Umbilical cord (tissue), 2 donors: Measurements from ENCODE around the genes IMPDH1, METTL2B, GARIN1B, FLNC and TNPO3.

DNA sequence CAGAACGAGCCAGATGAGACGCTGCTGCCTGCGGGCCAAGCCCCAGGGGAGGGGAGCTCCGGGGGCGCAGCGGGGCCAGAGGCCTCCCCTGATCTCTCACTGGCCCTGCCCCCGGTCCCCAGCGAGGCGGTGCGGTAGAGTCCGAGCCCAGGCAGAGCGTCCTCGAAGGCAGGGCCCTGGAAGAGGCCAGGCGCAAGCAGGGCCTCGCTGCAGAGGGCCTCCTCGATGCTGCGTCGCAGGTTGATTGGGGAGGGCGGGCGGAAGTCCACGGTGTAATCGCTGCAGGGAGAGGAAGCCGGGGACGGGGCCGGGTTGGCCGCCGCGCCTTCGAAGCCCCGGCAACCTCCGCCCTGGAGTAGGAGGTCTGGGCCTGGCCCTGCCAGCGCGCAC, 7.4 kb upstream of the RBM28 start:
- RAMPAGE, long total RNA = no peak

DNA sequence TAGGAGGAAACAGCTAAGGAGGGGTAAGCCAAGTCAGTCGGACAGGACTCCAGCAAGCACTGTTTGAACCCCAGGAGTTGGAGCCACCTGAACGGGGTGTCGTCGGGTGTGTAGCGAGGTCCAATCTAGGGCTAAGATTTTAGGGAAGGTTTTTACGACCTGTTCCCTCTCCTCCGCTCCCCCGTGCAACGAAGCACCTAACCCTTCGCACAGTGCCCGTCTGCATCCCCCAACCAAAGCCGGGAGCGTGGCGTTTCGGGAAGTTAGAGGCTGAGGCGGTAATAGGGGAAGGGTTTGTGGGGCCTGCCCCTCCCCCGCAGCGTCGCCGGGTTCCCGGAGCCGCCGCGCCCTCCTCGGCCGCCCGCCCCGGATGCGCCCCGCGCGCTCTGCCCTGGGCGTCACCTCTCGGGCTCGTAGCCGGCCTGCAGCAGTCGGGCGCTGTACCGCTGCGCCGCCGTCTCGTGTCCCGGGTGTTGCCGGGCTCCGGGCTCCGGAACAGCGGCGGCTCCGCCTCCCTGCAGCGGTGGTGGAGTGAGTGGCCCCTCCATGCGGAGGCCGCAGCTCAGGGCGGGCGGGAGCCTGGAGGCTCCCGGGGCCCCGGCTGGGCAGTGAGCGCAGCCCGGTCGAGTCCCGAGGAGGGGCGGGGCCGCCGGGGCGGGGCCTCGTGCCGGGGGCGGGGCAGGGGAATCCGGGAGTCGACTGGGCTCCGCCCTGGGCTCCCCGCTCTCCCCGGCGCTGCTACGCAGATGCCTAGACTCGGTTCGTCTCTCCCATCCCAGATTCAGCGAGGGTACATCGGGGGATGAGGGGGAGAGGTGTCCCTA, at the start of gene IMPDH1:
Gene IMPDH1 (minus strand): TSS at position 629 of the 824 bp plus-strand sequence.
- RAMPAGE, long total RNA = no peak

DNA sequence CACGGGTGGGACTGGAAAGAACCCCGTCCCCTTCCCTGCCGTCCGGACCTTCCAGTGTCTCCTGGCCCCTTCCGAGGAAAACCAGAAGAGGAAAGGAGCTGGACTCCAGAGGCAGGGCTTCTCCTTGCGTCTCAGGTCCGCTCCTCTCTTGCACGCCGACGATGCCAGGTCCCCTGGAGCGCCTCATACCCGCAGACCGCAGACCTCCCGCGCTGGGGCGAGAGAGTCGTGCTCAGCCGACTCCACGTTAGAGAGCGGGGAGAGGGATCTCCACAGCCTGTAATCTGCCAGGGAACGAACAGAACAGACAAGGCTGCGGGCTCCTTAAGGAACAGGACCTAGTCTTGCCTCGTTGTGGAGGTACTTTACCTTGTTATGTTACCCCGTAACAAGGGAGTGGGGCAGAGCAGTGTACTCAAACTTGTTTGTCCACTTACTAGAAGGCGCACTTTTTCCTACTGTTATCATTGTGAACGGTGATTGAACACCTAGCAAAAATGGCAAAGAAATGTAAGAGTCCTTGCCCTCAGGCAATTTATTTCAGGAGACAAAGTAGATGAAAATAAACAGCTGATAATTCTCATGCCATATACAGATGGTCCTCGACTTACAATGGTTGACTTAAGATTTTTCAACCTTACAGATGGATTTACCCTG, 524 bp upstream of the IMPDH1 start:
- RAMPAGE, long total RNA = no peak

DNA sequence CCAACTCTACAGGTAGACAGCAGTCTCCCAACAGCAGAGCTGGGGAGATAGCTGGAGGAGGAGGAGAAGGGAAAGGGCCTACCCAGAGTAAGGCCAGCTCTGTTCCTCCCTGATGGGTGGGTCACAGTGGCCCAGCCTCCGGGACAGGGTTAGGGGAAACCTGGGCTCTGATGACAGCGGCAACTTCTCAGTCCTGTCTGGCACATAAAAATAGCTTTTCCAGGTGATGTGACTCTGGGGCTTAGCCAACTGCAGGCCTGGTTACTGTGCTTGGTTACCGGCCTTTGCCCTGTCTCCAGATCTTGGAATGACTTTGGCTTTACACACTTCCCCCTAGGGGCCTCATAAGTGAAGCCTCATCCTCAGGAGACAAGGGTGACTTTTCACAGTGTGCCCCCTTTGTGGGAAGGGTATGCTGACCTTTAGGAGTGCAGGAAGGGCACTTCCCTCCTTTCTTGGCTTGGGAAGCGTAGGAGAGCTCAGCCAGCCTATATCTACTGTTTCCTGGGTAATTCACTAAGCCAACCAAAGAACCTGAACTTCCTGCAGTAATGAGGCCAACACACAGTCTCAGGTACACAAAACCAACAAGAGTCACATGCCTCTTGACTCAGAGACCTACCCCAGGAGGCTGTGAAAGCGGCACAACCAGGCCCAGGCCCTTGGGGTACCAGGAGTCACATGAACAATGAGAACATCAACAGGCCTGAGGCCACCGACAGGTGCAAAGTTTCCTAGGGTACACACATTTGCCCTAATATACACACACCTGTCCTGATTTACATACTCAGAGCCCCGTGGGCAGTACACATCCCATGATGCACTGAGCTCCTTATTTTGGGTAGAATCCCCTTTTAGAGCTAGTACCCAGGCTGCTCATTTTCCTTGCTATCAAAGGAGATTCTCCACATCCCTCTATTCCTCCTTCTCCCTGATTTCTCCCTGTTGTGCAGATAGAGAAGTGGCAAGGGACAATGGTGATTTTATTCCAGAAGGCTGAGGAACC, 11.6 kb upstream of the HILPDA start:
- RAMPAGE, long total RNA = no peak

DNA sequence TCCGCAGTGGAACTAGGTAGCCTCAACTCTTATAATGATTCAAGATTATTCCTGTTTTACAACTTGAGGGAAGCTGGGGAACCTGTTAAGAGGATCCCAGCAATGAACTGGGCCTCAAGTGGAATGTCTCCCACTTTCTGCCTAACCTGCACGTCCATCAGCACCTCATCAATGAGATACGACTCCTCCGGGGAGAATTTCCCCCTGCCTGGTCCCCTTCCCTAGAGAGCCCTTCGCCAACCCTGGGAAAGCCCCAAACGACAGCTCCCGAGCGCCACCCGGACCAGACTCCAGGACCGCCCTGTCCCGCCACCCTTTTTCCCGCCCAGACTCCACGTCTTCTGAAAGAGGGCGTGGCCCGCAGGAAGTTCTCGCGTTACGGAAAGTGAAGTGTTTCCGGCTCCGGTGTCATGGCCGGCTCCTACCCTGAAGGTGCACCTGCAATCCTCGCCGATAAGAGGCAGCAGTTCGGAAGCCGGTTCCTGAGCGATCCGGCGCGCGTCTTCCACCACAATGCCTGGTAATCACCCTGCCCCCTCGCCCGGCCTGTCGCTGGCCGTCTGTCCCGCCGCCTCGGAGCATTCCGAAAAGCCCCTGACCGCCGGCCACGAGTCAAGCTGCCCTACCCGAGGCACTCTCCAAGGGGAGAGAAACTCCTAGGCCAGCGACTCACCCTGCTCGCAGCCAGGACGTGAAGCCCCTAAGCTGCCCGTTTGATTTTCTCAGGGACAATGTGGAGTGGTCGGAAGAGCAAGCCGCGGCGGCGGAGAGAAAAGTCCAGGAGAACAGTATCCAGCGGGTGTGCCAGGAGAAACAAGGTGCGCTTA, at the start of gene METTL2B:
Gene METTL2B (plus strand): TSS at position 393 of the 827 bp plus-strand sequence.
- RAMPAGE, long total RNA = start-site peak on the plus strand centred at position 407 of the sequence, 62 bp wide, 57 and 64 reads in 2 replicates

DNA sequence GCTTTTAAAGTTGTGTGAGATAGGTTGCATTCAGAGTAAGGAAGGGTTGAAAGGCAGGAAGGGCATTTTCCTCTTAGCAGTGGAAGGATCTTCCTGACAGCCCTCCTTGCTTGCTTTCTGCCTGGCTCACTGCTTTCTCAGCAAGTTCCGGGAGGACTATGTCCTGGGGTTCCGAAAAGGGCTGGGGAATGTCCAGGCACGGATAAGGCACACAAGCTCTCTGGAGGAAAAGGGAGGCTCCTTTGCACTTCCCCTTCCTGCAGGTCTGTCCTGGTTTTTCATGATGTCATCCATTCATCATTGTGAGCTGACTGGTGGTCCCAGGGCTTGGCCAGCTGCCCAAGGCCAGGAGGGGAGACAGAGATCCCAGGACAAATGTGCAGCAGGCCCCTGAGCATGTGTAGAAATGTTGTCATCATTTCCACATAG, at the start of gene GARIN1B:
Gene GARIN1B (plus strand): TSS at position 356 of the 429 bp plus-strand sequence.
- RAMPAGE, long total RNA = no peak

DNA sequence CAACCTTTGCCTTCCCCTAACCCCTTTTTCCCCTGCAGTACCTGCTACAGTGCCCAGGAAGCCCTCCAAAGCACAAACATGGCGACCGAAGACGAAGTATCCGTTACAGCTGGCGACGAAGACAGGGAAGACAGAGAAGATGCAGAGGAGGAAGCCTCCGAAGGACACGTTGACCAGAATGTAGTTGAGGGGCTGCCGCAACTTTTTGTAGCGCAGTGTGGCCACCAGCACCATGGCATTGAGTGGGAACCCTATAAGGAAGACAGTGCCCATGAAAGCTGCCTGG, 253 bp downstream of the OPN1SW start:
- RAMPAGE, long total RNA = no peak

DNA sequence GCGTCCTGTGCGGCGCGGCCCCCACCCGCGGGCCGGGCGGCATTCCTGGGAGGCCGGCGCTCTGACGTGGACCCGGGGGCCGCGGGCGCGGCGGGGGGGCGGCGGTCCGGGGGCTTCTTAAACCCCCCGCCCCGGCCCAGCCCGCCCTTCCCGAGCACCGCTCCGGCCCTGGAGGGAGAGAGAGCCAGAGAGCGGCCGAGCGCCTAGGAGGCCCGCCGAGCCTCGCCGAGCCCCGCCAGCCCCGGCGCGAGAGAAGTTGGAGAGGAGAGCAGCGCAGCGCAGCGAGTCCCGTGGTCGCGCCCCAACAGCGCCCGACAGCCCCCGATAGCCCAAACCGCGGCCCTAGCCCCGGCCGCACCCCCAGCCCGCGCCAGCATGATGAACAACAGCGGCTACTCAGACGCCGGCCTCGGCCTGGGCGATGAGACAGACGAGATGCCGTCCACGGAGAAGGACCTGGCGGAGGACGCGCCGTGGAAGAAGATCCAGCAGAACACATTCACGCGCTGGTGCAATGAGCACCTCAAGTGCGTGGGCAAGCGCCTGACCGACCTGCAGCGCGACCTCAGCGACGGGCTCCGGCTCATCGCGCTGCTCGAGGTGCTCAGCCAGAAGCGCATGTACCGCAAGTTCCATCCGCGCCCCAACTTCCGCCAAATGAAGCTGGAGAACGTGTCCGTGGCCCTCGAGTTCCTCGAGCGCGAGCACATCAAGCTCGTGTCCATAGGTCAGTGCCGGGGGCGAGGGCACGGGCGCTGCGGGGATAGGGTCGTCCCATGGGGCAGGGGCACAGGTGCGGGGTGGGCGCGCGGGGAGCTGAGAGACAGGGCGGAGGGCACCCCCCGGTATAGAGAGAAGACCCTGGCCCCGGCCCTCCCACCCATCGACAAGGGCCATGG, at the start of gene FLNC:
Gene FLNC (plus strand): TSS at position 144 of the 899 bp plus-strand sequence.
- RAMPAGE, long total RNA = no peak

DNA sequence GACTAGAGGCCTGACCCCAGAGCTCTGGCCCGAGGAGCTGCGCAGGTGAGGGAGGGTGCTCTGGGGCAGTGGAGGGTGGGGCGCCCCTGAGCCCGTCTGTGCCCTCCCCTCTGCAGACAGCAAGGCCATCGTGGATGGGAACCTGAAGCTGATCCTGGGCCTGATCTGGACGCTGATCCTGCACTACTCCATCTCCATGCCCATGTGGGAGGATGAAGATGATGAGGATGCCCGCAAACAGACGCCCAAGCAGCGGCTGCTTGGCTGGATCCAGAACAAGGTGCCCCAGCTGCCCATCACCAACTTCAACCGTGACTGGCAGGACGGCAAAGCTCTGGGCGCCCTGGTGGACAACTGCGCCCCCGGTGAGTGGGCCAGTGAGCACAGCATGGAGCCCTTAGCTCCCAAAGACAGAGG, 5.0 kb downstream of the FLNC start:
- RAMPAGE, long total RNA = no peak

DNA sequence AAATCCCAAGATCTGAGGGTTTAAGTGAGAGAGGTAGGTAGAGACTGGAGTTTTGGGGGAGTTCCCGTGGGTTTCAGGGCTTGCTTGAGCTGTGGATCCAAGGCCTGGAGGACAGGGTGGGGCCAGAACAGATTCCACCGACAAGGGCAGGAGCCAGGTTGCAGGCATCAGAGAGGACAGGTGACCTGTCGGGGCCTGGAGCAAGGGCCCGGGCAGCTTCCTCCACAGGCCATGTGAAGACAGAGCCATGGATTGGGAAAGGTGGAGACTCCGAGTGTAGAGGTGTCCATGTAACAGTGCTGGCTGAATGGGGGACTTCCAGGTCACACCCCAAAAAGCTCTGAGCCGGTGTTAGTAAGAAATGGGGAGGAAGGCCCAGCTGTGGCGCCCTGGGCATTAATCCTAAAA, 4.2 kb upstream of the IRF5 start:
- RAMPAGE, long total RNA = no peak

- RAMPAGE, long total RNA = no peak
Measured at GRCh38 chr7:129054361-129055438, at the start of gene TNPO3. TSS of gene TNPO3 (minus strand) at chr7:129055111.

- RAMPAGE, long total RNA = no peak
Measured at GRCh38 chr7:129144870-129145652, 554 bp downstream of the TSPAN33 start.

DNA sequence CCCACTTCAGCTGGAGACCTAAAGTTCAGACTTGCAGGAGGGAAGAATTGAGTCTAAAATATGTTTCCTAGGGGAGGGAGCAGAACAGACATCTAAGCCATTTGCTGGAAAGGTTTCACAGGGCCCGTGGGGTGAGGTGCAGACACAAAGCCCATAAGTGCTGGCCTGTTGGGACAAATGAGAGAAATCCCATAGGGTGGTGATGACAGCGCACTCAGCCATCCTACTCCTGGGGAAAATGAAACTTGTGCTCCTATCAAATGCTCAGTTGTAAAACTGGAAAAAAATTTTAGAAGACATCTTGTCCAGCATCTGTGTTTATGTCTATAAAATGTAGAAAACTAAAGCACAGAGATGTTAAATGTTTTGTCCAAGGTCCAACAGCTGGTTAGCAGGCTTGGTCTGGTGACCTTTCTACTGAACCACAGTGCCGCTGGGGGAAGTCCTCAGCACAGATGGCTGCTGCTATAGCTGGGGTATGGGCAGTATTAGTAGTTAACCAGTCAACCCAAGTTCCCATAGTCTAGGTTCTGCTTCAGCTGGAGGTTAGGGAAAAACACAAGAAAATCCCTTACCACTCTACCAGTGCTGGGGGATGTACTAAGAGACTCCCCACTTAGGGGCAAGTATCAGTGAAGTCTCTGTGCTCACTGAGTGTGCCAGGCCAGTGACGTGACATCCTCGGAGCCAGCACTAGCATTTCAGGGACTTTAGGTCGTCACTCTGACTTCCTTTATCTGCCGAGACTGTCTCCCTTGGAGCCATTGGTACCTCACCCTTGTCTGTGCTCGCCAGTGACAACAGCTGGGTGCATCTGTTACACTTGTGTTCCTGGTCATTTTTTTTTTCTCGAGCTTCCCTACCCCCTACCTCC, 1.8 kb downstream of the TSPAN33 start:
- RAMPAGE, long total RNA = no peak

GRCh38 chr7:129310574-129311216, 85.9 kb downstream of the AHCYL2 start:
- RAMPAGE, long total RNA = no peak

DNA sequence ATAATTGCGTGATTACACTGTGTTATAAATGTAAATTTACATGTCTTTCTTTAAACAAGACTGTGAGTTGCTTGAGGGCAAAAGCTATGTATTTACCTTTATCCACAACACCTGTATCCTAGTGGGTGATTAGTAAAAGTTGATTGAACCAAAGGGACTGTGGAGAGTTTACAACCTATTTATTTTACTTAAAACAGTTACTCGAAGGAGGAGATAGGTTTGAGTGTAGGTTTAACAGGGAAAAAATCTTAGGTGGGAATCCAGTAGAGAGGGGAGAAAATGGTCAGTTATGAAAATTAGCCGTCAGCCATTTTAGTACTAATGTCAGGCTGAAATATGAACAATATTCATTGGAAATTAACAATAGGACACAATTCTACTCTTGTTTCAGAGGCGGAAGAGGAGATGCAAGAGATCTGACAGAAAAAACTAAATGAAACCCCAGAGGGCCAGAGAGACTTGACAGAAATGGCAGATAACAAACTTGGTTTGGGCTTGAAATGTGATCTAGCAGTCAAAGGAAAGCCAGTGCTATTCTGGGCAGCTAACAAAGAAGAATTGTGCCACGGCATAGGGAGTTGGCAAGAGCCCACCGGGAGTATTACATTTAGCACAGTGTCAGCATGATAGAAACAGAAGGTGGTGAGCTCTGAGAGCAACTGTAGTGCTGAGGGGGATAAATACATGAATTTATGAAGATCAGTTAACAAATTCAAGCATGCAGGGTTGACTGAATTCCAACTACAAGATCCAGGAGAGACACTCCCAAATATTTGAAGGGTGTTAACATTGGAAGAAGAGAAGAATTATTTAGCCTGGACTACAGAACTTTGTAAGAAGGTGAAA, 91.0 kb downstream of the AHCYL2 start:
- RAMPAGE, long total RNA = no peak

DNA sequence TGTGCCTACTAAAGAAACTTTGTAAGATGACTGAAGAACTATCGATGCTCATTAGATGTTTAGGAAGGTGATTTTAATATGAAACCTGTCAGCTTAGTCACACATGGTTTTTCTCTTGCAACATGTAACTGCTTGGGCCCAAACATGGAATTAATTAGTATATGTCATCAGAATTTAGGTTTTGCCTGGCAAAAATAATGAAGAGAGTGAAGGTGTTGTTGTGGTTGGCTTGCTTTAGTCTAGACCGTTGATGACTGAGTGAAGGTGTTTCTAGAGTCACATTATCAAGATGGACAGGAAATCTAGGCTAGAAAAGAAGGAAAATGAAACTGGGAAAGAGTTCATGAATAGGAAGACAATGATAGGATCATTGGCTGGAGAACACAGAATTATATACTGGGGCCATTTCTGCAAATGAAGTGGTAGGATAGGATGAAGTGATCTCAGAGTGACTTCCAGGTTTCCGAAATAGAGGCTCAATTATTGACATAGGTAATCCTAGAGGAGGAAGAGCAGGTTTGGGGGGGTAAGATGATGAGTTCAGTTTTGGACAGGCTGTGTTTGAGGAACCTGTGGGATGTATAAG, 88.8 kb upstream of the STRIP2 start:
- RAMPAGE, long total RNA = no peak

DNA sequence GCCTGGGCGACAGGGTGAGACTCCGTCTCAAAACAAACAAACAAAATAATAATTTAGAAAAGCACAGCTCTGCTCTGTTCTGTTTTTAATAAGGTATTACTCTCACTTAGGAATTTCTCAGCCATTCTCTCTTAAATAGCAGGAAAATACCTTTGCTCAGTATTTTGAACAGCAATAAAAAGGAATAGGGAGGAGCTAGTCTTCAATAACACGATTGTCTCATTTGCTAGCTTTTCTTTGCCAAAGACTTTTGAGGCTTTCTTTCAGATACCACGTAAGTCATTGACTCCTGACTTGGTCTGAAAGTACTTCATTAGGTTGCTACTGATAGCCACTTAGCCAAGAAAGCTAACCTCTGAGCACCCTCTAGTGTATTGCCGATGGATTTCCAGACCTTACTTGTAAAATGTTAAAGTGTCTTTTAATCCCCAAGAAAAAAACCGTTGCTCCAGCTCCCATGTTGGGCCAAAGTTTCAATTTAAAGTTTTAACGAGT, 63.5 kb upstream of the STRIP2 start:
- RAMPAGE, long total RNA = no peak

DNA sequence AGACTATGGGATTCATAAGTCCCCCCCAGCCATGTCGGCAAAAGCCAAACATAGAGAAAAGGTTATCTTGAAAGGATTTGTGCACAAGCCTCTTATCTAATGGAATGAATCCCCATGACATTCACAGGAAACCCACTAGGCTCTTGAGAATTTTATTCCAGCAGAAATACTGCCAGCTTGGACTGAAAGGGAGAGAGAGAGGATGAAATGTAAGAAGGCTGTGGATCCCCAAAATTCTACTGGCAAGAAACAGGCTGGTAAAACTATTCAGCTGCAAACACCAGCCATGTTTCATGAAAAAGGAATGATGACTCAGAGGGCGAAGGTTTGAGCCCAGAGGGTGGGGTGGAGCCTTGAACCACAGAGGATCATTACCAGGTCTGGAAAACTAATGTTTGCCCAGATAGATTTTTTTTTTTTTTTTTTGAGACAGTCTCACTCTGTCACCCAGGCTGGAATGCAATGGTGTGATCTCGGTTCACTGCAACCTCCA, 41.8 kb upstream of the NRF1 start:
- RAMPAGE, long total RNA = no peak

GRCh38 chr7:129600701-129601492, 10.6 kb upstream of the NRF1 start:
- RAMPAGE, long total RNA = no peak

DNA sequence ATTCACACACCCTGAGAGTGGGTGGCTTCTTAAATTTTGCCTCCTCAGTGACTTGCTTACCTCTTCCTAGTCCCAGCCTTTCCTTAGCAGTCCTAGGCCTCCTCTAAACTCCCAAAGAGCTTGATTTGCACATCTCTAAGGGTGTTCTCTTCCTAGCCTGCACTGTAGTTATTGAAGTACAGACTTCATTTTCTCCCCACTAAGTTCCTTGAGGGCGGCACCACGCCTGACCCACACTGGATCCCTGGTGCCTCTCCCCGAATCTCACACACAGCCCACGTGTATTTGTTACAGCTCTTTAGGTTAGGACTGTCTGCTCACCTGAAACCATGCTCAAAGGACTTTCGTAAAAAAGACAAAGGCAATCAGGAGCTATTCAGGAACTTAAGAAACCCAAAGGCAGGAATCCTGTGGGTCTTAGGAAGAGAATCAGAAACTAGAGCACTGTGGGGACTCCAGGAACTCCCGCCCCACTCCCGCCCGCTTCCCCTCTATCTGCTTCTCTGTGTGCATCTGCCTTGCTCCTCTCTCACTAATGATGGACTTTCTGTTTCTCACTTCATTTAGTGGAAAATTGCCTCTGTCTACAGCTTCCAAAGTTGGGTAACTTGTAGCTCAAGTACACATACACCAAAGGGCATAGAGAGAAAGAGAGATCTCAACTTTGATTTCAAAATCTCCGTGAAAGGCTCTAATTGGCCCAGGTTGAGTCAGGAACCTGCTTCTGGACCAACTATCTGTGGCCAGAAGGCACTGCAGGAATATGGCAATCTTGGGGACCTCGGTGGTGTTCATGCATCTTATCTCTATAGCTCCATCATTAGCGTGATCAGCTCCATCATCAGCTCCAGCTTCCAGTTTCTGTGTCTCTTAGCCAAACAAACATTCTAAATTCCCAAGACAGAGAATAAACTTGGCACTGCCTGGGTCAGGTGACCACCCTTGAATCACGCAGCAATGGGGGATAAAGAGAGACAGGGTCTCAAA, 5.9 kb upstream of the NRF1 start:
- RAMPAGE, long total RNA = no peak